ENCODE measurements around the gene DUSP1.

DNA sequence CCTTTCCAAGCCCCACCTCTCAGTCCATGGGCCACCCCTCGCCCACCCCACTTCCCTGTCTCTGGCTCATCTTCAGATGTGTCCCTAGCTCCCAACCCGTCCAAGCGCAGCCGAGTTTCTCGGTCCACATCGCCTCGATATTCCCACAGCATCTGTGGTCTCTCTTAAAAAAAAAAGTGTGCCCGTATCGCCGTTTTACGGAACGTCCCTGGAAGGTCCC lies 784 bp downstream of the STK10 start:
- RAMPAGE, long total RNA, result no peak
- RRBS, result no CpG with 5 or more reads among the region's 12 CpGs

DNA sequence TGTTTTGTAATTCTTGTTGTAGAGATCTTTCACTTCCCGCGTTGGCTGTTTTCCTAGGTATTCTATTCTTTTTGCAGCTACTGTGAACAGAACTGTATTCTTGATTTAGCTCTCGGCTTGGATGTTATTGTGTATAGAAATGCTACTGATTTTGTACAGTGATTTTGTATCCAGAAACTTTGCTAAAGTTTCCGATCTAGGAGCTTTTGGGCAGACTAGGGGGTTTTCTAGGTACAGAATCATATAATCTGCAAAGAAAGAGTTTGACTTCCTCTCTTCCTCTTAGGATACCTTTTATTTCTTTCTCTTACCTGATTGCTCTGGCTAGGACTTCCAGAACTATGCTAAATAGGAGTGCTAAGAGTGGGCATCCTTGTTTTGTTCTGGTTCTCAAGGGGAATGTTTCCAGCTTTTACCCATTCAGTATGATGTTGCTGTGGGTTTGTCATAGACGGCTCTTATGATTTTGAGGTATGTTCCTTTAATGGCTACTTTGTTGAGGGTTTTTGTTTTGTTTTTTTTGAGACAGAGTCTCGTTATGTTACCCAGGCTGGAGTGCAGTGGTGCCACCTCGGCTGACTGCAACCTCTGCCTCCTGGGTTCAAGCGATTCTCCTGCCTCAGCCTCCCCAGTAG lies 24.8 kb downstream of the UBTD2 start:
- RAMPAGE, long total RNA, result no peak
- RRBS, result no CpG with 5 or more reads among the region's 8 CpGs

DNA sequence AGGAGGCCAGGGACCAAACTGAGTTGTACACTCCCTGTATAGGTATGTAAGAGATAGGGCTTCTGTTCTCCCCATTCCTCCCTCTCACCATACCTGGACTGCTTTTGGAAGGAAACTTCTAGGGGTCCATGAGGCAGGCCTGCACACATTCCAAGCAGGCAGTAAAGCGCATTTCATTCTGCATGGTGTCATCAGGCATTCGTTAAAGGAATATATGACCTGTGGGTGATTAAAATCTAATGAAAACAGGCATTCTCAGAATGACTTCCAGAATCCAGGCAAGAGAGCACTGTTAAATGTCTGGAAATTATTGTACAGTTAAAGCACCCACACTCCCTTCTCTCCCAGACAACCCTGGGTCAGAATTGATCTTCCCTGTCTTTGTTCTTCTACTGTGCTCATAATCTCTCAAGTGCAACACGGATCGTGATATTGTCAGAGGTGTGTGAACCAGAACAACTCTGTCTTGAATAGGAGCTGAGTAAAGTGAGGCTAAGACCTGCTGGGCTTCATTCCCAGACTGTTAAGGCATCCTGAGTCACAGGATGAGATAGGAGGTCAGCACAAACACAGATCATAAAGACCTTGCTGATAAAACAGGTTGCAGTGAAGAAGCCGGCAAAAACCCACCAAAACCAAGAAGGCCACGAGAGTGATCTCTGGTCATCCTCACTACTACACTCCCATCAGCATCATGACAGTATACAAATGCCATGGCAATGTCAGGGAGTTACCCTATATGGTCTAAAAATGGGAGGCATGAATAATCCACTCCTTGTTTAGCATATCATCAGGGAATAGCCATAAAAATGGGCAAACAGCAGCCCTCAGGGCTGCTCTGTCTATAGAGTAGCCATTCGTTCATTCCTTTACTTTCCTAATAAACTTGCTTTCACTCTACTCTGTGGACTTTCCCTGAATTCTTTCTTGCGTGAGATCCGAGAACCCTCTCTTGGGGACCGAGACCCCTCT lies 31.7 kb upstream of the UBTD2 start:
- RAMPAGE, long total RNA, result no peak
- RRBS, result no CpG with 5 or more reads among the region's 10 CpGs

DNA sequence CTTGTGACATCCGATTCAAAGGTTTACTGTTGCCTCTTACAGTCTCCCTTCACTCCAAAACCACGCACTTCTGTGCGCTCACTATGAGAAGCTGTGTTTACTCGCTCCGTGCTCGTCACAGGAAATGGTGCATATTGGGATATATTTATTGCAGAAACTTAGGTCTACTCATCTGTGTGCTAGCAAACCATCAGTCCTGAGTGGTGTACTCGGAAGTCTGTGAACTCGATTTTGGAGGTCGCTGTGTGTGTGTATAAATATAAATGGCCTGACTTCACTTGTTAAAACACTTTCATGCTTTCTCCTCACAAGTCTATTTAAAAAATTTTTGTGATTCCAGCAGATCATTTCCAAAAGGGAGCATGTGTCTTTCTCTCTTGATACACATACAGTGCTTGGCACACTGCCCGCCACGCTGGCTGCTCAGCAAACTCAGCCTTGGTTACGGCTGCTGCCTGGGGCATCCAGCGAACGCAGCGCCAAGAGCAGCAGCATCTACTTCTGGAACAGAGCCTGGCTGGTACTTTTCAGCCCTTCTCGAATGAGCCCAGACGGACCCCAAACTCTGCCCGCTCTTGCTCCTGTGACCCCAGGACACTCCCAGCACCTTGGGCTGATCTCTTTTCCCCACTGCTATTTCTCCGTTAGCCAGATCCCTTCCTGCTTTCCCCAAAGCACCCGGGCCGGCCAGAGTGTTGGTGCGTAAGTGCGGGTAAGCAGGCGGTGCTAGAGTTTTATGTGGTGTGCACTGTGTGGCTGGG lies 73.4 kb downstream of the SH3PXD2B start:
- RAMPAGE, long total RNA, result no peak
- RRBS, result no CpG with 5 or more reads among the region's 24 CpGs

DNA sequence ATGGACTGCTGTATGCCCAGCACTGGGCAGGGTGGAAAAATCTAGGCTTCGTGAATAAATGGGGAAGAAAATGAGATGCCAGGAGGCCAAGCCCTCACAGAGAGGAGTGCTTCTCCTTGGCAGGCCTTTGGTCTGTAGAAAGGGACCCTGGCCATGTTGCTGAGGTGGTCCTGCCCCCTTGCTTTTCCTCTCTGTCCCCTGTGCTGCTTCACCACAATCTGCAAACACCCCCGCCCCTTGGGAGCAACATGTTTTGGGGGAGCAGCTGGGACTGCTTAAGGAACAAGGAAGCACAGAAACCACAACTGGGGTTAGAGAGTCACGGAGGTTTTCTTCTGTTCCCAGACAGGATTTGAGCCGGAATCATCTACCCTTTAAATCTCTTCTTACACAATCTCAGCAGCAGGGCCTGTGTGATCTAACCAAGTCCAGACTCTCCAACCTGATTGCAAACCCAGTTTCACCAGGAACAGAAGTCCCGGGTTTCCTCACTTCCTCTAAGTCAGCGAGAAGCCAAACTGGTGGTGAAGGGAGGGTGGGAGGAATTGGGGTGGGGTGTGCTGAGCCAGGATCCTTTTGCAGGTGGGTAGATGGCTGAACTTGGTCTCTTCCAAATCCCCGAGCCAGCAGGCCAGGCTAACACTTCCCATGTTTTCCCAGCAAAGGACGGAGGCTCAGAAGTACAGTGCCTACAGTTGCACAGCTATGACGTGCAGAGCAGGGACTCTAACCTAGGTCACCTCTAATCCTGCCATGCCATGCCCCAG lies 25.1 kb downstream of the SH3PXD2B start:
- RAMPAGE, long total RNA, result no peak
- RRBS, result no CpG with 5 or more reads among the region's 9 CpGs

DNA sequence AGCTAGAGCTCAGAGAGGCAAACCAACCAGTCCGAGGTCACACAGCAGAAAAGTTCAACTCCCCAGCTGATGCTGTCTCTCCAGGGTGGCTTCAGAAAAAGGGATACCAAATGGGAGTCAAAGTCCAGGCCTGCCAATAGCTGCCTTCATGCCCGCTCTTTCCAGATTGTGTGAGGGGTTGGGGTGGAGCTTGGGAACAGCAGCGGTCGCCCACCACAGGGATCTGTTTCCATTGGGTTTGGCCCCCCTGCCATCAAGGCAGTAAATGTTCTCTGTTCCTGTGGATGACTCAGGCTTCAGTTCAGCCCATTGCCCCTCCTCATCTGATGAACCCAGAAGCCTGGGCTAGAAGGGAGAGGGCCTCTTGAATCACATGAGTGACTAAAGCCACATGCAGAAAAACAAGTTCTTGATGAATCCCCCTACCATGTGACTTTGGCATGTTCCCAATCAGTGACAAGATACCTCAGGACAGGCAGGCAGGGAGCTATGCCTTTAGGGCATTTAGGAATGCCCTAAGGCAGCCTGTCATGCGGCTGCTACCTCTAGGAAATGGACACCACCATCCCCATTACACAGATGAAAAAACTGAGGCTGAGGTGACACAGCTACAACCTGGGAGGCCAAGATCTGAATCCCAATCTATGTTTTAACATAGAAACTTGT lies 2.6 kb downstream of the SH3PXD2B start:
- RAMPAGE, long total RNA, result no peak
- RRBS, result no CpG with 5 or more reads among the region's 5 CpGs

DNA sequence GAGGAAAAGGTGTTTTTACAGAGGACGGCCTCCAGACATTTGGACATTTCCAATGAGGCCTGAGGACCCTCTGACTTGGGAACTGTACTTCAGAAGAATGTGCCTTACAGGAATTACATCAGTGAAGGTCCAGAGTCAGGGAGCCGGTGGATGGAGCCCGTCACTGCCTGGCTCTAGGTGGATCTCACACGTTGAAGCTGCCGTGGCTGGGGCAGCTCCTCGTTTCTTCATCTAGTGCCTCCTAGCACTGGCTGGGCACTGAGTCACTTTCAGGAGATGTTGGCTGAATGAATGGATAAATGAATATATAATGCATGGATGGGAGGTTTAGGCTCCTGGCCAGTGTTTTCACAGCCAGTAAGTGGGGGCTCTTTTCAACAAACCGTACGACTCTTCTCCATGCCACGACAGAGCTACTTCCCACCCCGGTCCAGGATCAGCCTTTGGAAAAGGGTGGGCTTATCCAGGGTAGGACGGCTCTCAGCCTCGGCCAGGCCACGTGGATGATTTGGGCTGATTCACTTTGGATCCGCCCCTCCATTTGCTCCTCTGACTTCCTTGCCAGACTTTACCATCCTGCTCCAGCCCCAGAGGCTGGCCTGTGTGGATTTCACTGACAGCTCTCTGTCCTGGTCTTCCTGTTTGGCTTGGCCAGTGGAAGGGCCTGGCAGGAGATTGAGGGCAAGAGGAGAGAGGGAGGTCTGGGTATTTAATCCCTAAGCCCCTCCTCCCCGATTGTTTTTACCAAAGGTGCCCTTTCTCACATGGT lies 1.3 kb upstream of the SH3PXD2B start:
- RAMPAGE, long total RNA, result no peak
- RRBS, result no CpG with 5 or more reads among the region's 15 CpGs

DNA sequence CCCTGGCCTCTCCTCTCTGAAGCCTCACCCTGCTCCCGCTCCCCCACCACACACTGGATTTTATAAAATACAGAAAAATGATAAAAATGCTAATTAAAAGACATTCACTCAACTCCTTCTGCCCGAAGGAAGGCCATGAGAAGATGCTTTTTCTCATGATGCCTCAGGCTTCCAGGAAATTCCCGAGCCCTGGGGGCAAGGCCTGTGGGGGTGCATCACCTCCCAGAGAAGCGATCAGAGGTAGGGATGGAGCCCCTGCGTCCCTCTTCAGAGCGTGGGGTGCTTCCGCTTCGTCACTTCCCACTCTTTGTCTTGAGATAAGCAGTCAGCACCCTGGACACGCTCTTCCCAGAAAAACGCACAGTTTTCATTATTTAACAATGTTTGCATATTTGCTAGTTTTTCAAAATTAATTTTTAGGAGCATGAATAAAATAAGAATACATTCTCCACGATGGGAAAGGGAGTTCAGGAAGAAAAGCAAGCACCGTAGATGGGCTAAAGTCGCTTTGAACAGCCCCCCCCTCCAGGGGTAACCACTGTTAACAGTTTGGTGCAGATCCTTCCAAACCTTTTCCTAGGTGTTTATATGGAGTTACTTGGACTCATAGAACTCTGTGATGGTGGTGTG lies 33.4 kb upstream of the SH3PXD2B start:
- RAMPAGE, long total RNA, result no peak
- RRBS, result no CpG with 5 or more reads among the region's 13 CpGs

GRCh38 chr5:172557027-172557874 lies 83.8 kb upstream of the NEURL1B start:
- RAMPAGE, long total RNA, result no peak
- RRBS, result no CpG with 5 or more reads among the region's 14 CpGs

DNA sequence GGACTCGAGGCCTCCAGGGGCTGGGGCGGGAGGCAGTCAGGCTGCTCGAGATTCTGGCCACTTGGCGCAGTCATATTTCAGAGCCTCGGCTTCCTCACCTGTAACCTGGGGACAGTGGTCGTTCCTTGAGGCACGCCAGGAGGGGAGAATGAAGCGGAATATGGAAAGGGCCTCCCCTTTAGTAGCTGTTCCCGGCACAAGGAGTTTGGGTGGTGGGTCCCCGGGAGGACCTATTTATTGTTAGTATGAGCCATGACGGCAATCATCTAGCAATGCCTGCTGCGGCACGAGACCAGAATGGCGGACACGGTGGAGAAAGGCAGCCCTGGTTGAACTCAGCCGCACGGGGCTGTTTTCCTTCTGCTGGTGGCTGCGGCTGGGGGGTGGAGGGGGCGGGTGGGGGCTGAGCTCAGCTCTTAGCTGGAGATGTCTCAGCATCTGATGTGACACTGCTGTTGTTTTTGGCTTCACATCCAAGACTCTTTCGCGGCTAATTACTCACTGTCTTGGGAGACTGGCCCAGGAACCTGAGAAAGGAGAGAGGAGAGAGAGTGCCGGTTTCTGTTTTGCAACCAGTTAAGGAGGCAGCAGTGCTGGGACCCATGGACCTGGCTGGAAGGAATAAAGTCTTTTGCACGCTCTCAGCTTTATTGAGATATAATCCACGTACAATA lies 82.1 kb upstream of the NEURL1B start:
- RAMPAGE, long total RNA, result no peak
- RRBS, result no CpG with 5 or more reads among the region's 24 CpGs

DNA sequence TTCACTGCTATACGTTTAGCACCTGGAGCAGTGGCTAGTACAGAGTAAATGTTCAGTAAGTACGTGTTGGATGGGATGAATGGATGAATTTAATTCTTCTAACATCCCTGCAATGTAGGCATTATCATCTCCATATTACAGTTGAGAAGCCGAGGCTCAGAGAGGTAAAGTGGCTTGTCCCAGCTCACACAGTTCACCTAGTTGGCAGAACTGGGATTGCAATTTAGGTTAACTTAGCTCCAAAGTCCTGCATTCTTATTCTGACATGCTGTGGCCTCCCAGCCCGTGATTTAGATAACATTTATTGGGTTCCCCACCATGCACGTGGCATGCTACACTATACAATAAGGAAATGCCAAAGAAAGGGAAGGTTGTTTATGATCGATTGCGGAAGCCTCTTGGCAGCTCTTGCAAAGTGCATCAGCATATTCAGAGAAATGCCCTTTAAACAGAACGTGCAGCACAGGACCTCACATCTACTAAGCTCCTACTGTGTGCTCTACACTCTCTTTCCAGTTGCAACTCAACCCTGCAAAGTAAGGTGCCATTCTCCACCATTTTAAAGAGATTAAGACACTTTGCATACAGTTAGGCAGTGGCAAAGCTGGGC lies 3.2 kb downstream of the NEURL1B start:
- RAMPAGE, long total RNA, result no peak
- RRBS, result no CpG with 5 or more reads among the region's 8 CpGs

GRCh38 chr5:172652736-172653279 lies 11.7 kb downstream of the NEURL1B start:
- RAMPAGE, long total RNA, result no peak
- RRBS, result no CpG with 5 or more reads among the region's 5 CpGs

DNA sequence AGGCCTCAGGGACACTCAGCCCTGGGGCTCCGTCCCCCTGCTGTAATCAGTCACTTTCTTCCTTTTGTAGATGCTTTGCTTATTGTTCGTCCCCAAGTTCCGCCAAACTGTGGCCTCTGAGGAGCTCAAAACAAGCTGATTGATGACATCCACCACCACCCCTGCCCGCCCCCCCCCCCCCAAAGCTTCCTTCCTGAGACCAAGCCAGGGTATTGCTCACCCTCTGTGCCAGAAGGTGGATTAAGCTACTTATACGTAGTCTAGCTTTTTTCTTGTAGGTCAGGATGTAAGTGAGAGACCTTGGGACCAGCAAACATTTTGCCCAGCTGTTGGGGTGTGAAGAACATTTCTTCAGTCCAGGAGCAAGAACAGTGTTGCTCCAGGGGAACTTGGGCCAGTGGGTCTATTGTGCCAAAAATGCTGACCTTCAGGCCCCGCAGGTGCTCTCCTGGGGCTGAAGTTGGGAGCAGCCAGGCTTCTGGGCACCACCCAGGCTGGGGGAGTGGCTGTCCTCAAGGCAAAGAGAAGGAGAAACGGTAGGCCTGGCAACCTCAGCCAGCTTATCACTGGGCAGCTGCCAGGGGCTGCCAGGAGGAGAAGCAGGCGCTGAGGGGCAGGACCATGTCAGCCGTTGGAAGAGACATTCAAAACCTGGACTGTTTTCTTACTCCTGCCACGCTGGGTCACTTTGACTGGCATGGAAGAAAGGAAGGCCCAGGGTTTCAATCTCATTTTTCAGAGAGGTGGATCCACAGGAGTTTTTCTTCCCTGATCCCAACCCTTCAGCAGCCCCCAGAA lies 18.0 kb downstream of the NEURL1B start:
- RAMPAGE, long total RNA, result no peak
- RRBS, result no CpG with 5 or more reads among the region's 10 CpGs

DNA sequence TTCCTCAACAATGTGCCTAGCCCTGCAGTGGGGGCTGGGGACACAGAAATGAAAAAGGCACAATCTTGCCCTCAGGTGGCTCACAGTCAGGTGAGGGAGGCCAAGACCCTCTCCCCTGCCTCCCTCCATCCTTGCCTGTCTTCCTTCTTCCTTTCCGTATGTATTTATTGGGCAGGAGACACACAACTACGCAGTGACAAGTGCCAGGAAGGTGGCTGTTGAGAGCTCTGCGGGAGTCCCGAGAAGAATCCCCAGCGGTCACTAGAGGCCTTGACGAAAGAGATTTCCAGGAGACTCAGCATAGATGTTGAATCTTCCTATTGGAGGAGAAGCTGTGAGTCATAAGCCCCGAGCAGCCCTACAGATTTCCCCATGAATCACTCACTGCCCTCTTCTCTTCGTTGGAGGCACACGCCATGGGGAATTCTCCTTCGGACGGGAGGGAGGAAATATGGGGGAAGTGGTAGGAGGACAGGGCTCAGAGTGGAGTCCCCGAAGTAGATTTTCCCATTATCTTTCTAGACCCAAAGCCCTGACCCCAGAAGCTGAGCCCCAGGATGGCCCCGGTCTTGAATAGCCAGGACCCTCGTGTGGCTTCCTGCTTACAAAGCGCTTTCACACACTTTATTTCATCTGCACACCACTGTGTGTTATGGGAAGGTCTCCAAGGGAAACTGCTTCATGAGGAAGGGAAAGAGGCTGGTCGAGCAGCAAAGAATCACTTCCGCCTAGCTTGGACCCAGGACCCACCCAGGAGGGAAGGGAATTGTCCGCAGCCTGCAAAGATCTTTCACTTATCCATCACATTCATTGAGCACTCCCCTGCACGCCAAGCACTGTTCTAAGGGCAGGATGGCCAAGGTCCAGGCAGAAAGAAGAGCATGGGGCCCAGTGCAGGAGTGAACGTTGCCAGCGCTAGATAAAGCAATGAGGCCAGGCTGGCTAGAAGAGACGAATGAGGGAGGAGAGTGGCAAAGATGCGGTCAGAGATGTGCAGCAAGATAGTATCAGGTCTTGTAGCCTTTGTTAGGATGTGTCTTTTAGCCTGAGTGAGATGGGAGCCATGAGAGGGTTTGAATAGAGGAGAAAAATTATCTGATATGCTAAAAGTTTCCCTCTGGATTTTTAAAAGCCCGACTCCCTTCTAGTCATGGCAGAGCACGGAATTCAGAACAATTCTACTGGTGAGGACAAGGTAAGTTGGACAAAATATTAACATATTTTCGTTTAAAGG lies 12.6 kb downstream of the DUSP1 start:
- RAMPAGE, long total RNA, result no peak
- RRBS, result no CpG with 5 or more reads among the region's 26 CpGs

- RAMPAGE, long total RNA, result start-site peak on the minus strand at chr5:172771192-172771199, 260 and 388 reads in 2 replicates
- RRBS, result under 1% methylated on average over 56 of the region's 97 CpGs
Observed at GRCh38 chr5:172770479-172771292, at the start of gene DUSP1. Gene DUSP1, minus strand, starts transcription at chr5:172771195.

DNA sequence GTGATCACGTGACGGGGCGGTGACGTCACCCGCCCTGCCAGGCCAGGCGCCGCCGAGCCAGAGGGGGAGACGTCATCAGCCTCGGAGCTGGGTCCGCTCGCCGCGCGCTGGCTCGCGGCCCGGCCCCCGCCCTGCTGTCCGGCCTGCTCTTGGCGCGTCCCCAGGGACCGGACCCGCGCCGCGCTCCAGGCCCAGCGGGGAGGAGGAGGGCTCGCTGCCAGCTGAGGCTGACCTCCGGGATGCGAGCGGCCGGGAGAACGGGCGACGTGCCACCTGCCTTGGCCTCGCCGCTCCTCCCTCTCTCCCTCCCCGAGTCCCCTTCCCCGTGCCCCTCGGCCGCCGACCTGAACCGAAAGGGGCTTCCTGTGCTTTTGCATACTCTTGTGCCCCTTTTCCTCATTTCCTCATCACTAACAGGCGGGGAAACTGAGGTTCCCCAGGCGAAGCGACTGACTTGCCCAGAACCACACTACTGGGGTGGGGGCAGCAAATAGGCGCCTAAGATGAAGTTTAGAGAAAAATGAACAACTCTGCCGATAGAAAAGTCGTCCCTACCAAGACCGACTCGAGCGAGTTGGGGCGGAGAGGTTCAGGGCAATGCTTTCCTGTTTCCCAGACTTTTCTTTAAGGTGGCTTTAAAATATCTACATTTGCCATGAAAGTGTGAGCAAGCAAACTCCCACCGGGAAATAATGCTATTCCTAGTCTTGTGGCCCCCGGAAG lies 459 bp upstream of the DUSP1 start:
- RAMPAGE, long total RNA, result no peak
- RRBS, result 2% methylated on average over 9 of the region's 56 CpGs

GRCh38 chr5:172772016-172773194 lies 1.4 kb upstream of the DUSP1 start:
- RAMPAGE, long total RNA, result no peak
- RRBS, result under 1% methylated on average over 8 of the region's 63 CpGs

GRCh38 chr5:172802460-172803057 lies 31.5 kb upstream of the ERGIC1 start:
- RAMPAGE, long total RNA, result no peak
- RRBS, result no CpG with 5 or more reads among the region's 4 CpGs

- RAMPAGE, long total RNA, result no peak
- RRBS, result 95% methylated on average over 2 of the region's 14 CpGs
Observed at GRCh38 chr5:172899923-172900481, 59.2 kb upstream of the RPL26L1 start.

DNA sequence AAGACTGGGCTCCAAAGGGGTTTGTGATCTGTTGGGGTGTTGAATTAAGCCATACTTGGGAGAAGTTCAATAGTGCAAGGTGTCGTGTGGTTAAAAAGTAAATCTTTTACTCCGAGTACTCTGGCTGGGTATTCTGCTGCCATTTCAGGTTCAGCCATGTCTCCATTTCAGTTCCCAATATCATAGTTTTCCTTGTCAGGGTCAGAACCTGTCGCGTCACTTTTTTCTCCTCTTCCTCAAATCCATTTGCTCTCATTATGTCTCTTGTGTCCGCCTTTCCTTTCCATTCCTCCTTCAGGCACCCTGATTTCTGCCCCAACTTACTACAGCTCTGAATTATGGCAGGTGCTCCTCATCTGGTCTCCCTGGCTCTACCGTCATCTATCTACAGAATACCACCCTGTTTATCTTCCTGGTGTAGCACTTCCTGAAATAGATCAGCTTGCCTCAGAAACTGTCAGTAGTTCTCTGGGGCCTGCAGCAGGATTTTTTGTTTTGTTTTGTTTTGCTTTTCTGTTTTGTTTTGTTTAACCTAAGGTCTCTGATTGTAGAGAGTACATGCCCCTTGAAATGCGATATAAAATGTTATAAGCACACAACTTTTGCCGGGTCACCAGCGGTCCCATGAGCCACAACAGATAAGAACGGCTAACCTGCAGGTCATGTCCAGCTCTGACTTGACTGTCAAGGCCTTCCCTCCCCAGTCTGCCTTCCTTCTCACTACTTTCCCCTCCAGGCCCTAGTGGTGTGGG lies 26.8 kb upstream of the CREBRF start:
- RAMPAGE, long total RNA, result no peak
- RRBS, result no CpG with 5 or more reads among the region's 10 CpGs

Data from epithelial cell of alveolus of lung (primary cell).